ENCODE results near the genes ALDOA, TBC1D10B, PRR14 and PHKG2.

DNA sequence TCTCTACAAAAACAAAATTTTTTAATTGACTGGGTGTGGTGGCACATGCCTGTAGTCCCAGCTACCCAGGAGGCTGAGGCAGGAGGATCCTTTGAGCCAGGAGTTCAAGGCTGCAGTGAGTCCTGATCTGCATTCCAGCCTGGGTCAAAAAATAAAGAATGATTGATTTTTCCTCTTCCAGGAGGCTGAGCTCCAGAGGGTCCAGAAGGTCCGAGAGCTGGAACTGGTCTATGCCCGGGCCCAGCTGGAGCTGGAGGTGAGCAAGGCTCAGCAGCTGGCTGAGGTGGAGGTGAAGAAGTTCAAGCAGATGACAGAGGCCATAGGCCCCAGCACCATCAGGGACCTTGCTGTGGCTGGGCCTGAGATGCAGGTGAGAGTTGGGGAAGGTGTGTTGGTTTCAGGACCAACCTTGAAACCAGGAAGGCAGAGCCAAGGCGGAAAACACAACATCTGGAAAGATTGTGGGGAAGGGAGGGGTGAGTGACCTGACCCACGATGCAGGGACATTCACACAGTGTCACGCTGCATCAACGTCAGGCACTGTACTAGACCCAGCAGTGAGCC lies 15.9 kb downstream of the CDIPT start:
- RRBS: no CpG with 5 or more reads among the region's 6 CpGs

DNA sequence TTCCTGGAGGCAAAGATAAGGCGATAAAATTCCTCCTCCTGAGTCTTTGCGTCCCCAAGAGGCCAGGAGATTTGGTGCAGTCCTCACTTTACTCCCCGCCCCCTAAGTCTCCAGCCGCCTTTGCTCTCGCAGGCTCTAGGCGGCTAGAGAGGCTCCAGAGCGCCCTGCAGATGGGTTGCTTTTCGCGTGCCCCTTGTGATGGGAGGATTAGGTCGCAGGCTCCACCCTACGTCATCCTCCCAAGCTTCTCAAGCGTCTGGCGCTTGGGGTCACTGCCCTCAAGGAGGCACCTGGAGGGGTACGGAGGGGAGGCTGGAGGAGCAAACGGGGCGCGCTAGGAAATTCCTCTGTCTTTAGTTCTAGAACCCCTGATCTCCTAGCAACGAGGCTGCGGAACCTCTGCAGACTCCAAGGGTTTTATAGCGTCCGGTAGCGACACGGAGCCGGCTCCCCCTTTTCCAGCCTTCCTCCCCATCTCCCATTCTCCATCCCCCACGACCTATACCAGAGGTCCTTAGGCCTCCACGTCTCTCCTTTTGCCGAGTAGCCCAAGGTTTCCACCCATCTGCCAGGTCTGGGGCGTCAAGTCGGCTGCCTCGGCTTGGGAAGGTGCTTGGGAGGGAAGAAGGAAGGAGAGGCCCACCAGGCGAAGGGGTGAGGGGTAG lies 539 bp upstream of the CDIPT start:
- RRBS: no CpG with 5 or more reads among the region's 31 CpGs

DNA sequence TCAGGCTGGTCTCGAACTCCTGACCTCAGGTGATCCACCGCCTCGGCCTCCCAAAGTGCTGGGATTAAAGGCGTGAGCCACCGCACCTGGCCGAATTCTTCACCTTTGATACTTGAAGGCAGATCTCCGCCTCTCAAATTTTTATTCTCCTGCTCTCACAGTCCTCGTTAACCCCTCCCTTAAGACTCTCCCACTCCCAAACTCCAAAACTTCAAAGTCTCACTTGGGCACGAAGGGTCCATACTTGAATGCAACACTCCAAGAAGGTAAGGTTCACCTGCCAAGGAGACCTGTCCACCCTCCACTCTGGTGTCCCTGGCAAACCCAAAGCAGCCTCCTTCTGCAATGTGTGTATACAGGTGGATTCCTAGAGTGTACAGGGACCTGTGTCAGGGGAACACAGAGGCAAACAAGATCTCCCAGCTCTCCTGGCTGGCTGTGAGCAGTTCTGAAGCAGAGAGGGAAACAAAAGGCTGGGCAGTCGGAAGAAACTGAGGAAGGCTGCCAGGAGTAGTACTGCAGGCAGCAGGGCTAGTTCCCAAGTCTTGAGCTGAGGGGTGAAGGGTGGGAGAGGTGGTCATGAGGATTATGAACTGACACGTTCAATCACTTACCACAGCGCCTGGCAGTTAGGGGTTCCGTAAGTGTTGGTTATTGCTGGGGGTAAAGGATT lies 965 bp downstream of the KCTD13 start:
- RRBS: no CpG with 5 or more reads among the region's 13 CpGs

- RRBS: 35% methylated on average over 2 of the region's 12 CpGs
Measured at GRCh38 chr16:30029812-30030351, 1.2 kb downstream of the TLCD3B start.

DNA sequence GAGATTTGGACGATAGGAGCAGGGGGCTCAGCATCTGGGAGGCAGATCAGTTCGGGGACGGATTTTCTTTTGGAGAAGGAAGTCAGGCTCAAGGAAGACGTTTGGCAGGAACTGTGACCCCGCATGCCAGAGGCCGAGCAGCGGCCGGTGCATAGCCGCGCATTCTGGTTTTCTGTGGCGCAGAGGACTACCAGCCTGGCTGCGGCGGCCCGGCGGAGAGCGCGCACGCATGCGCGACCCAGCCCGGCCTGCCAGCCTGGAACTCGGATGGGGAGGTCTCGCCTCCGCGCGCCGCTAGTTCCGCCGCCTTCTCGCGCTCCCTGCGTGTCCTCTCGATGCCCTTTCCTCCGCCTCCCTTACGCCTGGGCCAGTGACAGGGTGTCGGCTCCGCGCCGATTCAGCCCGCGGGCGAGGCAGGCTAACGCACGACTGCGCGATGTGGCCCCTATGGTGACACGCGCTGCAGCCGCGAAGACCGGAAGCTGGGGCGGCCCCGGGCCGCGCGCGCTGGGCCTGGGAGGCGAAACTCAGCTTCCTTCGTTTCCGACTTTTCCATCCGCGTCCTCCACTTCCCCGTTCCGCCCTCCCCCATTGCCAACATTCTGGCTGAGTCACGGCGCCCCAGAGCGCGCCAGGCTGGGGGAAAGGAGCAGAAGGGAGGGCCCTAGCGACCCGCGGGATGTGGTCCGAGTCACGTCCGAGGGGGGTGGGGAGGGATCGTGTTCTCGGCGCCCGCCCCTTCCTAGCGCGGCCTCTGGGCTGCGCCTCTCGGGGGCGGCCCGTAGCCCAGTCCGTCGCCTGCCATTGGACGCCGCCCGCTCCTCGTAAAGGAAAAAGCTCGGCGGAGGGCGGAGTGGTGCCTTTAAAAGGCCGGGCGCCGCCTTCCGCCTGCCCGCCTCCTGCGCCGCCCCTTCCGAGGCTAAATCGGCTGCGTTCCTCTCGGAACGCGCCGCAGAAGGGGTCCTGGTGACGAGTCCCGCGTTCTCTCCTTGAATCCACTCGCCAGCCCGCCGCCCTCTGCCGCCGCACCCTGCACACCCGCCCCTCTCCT lies at the start of gene ALDOA:
TSS of gene ALDOA (plus strand) at position 891 of the 1,051 bp plus-strand sequence.
- RRBS: 5% methylated on average over 7 of the region's 116 CpGs

DNA sequence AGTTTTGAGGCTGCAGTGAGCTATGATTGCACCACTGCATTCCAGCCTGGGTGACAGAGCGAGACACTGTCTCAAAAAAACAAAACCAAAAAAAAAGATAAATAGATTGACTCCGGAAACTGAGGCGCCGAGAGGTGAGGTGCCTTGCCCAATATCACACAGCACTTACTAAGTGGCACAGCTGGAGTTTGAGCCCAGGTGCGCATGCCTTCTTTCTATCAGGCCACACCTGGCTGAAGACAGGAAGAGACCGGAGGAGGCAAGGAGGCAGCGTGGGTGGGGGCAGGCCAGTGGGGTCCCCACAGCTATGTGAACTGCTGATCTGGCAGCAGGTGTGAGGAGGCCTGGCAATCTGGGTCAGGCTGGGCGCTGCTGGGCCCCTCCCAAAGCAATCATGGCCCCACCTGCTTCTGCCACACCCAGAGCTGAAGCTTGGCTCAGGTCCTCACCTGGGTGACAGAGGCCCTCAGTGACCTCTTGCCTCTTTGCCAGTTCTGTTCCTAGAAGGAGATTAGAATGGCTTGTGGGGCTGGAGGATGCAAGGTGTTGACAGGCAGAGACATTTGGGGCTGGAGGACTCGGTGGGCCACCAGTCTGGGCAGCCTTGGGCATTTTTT lies 1.9 kb upstream of the GDPD3 start:
- RRBS: no CpG with 5 or more reads among the region's 9 CpGs

DNA sequence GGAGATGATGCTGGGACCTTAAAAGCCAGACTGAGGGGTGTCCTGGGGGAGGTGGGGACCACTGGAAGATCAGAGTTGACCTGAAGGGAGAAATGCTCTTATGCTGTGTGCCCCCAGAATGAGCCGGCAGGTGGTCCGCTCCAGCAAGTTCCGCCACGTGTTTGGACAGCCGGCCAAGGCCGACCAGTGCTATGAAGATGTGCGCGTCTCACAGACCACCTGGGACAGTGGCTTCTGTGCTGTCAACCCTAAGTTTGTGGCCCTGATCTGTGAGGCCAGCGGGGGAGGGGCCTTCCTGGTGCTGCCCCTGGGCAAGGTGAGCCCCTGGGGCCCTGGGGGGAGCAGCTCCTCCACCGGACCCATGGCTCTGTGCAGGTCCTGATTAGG lies 1.7 kb downstream of the CORO1A start:
- RRBS: 94% methylated on average over 3 of the region's 10 CpGs

DNA sequence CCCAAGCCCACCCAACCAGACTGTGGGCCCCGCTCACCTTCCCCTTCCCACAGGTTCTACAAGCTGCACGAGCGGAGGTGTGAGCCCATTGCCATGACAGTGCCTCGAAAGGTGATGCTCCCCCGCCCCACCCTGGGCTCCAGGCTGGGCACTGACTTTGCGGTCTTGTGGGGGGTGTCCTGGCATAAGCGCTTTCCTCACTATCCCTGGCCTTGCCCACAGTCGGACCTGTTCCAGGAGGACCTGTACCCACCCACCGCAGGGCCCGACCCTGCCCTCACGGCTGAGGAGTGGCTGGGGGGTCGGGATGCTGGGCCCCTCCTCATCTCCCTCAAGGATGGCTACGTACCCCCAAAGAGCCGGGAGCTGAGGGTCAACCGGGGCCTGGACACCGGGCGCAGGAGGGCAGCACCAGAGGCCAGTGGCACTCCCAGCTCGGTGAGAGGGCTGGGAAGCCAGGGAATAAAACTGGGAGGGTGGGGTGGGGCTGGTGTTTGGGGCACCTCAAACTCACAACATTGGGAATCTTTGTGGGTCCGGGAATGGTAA lies 4.8 kb downstream of the CORO1A start:
- RRBS: no CpG with 5 or more reads among the region's 19 CpGs

- RRBS: 4% methylated on average over 17 of the region's 46 CpGs
Measured at GRCh38 chr16:30370351-30370841, at the start of gene TBC1D10B. TBC1D10B (minus strand) TSS chr16:30370494.

GRCh38 chr16:30399834-30400955 lies 5.0 kb downstream of the ZNF48 start:
- RRBS: 7% methylated on average over 3 of the region's 69 CpGs

GRCh38 chr16:30470959-30471537 lies 1.5 kb upstream of the ITGAL start:
- RRBS: no CpG with 5 or more reads among the region's 6 CpGs

GRCh38 chr16:30650634-30651215 lies at the start of gene PRR14:
PRR14 (plus strand) TSS chr16:30650960.
- RRBS: 5% methylated on average over 19 of the region's 42 CpGs

DNA sequence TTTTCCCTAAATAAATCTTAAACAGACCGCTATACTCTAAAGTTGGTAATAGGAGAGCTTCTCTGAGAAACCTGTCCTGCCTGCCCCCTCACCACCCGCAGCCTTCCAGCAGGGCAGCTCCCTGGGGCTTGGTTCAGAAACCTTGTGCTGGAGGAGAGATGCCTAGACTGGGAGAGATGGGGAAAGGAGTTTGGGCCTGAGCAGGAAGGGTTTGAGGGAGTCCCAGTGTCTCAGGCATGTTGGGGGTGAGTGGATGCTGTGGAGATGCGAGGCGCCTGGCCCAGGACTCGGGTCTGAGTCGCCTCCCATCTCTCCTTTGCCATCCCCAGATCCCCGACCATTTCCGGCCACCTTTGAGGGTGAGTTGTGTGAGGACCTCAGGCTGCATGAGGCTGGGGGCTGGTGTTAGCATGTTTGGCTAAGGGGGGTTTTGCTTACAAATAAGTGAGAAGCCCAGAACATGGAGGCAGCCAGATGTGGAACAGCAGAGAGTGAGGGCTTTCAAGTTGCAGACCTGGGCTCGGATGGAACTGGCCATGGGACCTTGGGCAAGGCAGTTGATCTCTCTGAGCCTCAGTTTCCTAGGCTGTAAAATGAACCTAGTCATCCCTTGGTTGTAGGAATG lies 8.1 kb downstream of the FBRS start:
- RRBS: no CpG with 5 or more reads among the region's 9 CpGs

DNA sequence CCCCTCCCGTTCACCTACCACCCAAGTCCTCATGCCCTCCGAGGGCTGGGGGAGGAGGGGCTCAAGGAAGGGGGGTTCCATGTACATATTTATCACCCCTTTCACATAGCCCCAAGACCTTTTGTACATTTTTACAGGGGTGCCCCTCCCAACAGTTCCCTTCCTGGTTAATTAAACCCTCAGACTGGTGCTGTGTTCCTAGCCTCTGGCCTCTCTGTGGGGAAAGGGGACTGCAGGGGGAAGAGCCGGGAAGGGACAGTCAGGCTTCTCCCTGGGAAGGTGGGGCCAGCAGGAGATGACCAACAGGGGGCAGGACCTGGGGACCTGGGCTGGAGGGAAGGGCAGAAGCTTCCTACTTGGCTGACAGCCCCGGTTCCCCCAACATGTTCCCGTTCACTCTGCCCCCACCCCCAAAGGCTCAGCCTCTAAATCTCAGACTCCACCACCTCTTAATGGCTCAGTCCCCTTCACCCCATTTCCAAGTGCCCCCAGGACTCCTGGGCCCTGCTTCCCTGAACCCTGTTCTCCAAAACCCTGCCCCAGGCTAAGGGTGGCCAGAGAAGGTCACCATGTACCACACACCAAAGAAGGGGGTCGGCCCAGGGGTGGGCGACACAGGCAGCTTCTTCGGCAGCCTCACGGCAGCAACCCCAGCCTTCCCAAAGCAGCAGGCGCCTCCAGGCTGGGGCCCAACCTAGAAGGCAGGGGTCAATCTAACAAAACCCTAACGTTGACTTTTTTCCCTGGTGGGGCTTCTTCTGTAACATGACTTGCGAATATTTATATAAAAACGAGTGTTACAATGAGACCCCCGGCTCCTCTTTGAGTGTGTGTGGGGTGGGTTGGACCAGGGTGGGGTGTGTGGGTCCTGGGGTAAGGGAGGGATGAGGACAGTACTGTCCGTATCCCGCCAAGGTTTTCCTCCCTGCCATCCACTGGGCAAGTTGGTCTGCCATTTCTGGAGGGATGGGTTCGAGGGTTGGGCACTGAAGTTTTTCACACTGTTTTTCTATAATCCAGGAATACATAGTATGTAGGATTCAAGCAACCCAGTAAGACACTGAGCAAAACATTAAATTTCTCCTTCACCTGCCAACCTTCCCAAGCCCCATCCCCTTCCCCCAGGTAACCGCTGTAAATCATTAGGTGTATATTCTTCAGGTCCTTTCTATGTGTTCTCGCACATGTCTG lies 12.2 kb downstream of the FBRS start:
- RRBS: 100% methylated on average over 1 of the region's 19 CpGs

- RRBS: 71% methylated on average over 4 of the region's 8 CpGs
Measured at GRCh38 chr16:30707561-30707760, 8.5 kb downstream of the SRCAP start.

GRCh38 chr16:30738705-30739661 lies 1.5 kb upstream of the TMEM265 start:
- RRBS: no CpG with 5 or more reads among the region's 36 CpGs

DNA sequence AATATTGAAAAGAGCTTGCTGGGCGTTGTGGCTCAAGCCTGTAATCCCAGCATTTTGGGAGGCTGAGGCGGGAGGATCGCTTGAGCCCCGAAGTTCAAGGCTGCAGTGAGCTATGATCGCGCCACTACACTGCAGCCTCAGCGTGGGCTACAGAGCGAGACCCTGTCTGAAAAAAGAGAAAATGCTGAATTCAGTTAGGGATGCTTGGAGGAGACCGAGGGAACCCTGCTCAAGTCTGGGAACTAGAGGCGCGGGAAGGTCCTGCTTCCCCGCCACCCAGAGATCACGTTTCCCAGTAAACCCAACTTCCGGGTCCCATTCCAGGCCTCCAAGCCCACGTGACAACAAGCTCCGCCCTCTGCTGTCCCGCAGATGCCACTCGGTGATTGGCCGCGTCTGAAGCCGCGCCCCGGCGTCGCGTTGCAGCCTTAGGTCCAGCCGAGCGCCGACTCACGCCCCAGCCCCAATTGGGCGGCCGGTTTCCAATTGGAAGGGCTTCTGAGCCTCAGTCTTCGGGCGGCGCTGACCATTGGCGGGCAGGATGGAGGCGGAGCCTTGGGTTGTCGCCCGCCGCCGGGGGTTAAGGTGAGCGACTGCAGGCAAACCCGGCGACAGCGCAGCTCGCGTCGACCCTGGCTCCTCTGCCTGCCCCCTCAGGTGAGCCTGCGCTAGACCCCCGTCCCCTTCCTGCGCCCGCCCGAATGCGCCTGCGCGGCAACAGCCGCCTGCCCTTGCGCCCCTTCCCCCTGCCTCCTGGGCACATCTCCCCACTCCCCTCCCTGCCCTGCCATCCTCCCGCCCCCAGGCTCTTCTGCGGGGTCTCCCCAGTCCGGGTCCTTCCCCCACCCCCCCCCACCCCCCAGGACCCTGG lies at the start of gene PHKG2:
TSS of gene PHKG2 (plus strand) at position 592 of the 871 bp plus-strand sequence.
- RRBS: 5% methylated on average over 23 of the region's 61 CpGs

- RRBS: no CpG with 5 or more reads among the region's 13 CpGs
Measured at GRCh38 chr16:30778646-30779337, 8.2 kb downstream of the ZNF629 start.

DNA sequence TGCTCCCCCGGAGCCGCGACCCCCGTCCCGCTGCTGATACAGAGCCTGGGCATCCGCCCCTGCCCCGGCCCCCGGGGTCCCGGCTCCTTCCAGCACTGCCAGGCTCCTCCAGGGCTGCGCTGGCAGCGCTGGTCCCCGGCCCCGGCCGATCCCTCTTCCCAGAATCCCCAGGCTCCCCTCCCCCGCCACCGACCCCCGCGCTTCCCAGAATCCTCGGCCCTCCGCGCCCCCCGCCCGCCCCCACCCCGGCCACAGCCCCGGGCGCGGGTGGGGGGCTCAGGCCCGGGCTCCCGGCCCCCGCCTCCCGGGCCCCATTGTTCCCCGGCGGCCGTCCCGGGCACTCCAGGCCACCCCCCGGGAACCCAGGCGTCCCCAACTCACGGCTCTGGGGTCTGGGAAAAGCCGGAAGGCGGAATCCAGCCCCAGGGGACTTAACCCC lies 339 bp downstream of the ZNF629 start:
- RRBS: 6% methylated on average over 16 of the region's 40 CpGs

Data from OVCAR3 (cell line).